Metastatic Liver Carcinoma in the Lung (tissue), 2 donors: ENCODE results near the gene PLPPR5.

GRCh38 chr1:94579671-94580475, 38.3 kb upstream of the F3 start:
- PRO-cap, 2 experiments = no peak in any of the 2 experiments

DNA sequence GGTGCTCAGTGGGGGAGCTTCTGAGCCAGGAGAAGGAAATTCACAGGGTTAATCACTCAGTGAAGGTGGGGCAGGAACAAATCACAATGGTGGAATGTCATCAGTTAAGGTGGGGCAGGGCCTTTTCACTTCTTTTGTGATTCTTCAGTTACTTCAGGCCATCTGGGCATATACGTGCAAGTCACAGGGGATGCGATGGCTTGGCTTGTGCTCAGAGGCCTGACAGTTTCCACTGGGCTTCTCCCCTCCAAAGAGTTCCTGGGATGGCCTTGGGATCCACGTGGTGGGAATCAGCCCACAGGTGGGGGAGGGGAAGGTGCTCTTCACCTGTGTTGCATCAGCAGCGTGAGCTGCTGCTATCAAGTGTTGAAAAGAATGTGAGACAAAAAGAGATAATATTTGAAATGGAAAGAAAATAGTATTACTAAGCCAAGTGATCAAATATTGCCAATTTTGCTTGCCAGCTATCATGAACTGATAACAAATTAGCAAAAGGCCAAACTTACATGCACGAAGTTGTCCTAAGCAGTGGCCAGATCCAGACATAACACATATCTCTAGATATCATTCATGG, 116.2 kb upstream of the F3 start:
- PRO-cap, 2 experiments = no peak in any of the 2 experiments

- PRO-cap, 2 experiments = no peak in any of the 2 experiments
Observed at GRCh38 chr1:94679235-94680308, 138.0 kb upstream of the F3 start.

DNA sequence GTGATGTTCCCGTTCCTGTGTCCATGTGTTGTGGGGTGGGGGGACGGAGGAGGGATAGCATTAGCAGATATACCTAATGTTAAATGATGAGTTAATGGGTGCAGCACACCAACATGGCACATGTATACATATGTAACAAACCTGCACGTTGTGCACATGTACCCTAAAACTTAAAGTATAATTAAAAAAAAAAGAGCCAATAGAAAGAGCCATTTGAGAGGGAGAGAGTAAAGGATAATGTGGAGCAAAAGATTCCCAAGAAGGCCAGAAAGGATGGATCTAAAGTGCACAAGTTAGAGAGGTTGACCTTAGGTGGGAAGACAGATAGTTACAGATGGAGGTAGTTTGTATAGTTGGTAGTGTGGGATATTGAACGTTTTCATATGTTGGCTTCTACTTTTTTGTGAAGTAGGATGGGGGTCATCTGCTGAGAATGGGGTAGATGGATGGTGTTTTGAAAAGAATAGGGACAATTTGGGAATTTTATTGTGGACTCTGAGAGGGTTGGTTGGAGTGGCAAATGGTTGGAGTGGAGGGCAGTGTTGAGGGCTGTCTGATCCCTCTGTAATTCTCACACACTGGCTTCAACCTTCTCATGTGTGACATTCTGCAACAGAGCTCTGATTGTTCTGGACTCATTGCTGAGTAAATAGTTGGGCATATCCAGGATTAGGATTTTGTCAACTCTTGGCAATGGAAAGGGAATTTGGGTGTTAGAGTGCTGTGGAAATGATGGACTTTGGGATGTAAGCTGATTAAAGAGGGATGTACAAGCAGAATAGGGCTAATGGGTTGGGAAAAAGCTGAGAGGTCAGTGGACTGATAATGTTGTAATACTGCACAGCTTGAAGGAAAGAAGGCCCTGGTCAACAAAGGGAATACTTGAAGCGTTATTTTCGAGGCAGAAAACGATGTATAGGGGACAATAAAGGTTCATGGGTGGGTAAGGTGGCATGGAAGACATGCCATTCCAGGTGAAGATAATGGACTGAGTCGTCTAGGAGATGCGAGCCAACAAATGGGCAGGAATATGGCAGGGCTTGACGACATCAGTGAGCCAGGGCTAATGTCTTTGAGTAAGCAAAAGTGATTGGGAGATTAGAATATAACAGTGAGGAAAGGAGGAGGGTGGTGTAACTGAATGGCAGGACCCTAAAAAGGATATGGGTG, 16.4 kb downstream of the TLCD4 start:
- PRO-cap, 2 experiments = peak in 1 of 2 experiments; most common minus-strand start position 580 of the sequence (in 1)

DNA sequence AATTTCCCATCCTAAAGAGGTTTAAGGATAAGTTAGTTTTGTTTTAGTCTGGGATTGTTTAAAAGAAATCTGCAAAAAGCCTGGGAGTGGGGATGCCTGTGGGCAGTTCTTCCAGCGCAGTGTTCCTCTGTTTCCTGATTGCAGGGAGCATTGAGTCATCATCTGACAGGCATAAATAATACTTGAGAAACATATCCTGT, 350.8 kb upstream of the PTBP2 start:
- PRO-cap, 2 experiments = no peak in any of the 2 experiments

DNA sequence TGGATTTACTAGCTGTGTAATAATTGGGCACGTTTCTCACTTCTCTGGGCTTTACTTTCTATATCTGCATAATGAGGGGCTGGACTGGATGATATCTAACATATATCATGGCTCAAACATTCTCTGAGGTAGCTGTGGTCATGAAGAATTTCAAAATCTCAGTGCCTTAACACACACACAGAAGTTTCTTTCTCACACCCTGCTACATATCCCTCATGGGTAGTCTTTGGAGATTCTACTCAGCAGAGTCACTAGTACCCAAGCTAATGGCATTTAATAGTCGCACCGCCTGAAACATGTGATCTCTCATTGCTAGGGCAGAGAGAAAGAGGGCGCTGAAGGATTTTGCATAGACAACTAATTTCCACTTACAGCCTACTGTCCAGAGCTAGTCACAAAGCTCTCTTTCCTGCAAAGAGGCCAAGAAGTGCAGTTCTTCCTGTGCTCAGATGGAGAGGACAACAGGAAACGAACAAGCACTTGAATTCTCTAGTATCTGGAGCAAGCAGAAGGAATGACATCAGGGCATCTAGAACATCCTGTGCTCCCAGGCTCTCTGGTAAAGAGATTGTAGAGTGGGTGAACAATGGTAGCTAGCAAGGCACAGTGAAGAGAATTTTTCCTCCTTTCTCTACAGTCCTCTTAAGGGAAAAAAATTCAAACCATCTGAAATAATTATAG, 183.4 kb upstream of the PTBP2 start:
- PRO-cap, 2 experiments = no peak in any of the 2 experiments

- PRO-cap, 2 experiments = no peak in any of the 2 experiments
Observed at GRCh38 chr1:96794497-96795586, 73.3 kb downstream of the PTBP2 start.

- PRO-cap, 2 experiments = no peak in any of the 2 experiments
Observed at GRCh38 chr1:97130543-97131047, 409.0 kb downstream of the PTBP2 start.

- PRO-cap, 2 experiments = no peak in any of the 2 experiments
Observed at GRCh38 chr1:97529664-97530228, 391.1 kb downstream of the DPYD start.

DNA sequence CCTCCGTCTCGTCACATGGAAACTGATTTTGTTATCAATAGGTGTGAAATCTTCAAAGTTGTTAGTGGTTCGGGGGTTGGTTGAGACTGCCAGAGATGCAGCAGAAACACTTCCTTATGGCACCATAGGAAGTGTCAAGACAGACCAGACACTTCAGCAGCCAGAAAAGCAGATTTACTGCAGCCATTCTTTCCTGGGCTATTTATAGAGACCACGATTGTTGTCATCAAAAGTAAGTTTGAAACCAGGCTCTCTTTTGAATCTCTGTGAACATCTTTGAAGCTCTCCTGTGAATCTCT, 150.5 kb downstream of the PLPPR5 start:
- PRO-cap, 2 experiments = no peak in any of the 2 experiments

DNA sequence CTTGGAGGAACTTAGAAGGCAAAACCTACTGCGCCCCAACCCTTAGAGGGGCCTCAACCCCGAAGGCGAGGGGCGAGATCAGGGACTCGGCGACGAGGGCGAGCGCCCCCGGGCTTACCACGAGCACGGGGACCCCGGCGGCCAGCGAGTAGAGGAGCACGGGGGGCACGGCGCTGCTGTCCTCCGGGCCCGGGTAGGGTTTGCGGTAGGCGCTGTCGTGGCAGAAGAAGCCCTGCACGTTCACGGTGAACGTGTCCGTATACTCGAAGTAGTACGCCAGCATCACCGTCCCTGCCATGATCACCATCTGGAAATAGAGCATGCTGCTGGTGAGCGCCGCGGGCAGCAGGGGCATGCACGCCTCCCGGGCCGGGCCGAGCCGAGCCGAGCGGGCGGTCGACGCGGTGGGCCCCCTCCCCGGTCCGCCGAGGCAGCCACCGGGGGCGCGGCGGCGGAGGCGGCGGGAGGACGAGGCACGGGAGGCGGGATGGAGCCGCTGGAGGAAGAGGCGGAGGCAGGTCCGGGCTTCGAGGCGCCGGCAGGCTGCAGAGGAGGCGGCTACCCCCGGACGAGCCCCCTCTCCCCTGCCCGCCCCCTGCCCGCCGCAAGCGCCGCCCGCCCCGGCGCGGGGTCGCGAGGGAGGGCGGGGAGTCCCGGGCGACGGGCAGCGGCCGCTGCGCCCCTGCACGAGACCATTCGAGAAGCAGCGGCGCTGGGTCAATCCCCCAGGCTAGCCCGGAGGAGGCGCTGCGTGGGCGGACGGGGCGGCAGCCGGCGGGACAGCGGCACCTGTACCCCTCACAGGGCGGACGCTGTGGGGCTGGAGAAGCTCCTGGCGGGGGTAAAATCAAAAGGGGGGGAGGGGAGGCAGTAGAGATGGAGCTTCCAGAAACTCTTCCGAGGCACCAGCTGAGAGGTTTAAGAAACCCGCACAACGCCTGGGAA, at the start of gene PLPPR5:
Gene PLPPR5, minus strand, starts transcription at position 545 of the 945 bp plus-strand sequence.
- PRO-cap, 2 experiments = no peak in any of the 2 experiments

DNA sequence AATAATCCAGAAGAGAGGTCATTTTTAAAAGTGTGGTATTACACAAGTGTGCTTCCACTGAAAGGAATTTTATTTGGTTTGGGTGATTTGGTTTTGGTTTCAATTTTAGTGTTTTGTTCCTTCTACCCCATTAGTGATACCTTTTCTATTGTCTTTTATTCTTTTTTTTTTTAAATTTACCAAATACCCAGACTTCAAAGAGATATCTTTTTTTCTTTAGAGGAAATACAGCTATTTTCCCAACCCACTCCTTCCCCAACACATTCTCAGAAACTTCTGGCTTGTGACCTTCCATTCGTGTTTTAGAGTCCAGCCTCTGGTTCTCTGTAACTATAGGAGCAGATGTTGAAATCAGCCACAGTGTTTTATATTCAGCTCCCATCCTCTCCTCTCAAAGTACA, 42.1 kb upstream of the PALMD start:
- PRO-cap, 2 experiments = peak in 1 of 2 experiments; most common plus-strand start position 327 of the sequence (in 1); most common minus-strand start position 304 of the sequence (in 1)

DNA sequence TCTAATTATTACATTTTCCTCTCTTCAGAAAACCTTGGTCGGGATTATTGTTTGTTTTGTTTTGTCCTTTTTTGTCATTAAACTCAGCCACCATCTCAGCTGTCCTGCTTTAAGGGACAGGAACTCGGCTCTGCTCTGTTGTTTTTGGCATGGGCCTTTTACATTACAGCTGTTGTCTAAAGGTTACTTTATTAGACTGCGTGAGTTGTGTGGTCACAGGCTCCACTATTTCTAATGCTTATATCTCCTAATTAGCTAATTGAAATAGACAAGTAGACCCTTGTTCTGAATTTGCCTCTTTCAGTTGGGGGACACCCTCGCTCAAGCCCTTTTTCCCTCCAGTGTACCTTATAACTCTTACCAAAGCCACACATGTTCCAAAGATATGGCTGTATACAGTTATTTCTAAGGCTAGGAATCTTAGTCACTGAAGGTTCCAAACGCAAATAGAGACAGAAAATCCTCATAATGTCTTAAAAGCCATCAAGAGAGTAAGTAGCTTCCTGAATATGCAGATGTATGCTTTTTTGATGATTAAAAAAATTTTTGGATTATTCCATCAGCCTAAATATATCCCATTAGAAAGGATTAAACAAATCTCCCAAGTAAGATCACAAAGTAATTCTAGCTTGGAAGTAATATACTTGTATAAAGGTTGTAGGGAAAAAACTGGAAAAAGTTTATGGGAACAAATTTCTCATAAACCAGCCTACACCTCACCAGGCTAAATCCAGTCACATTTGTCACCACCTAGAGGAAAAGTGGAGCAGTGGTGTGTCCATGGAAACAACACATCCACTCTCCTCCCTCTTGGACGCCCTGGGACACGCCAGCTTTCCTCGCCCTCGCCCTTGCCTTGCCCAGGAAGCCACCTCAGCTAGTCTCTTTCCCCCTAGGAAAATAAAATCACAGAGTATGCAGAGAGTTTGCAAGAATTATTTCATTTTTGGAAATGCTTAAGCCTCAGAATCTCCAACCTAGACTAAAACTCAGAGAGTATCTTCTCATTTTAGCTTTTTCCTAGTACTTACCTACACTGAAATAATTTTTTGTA, 1.9 kb downstream of the PALMD start:
- PRO-cap, 2 experiments = peak in 2 of 2 experiments; most common plus-strand start position 194 of the sequence (in 1); most common minus-strand start position 132 of the sequence (in 2)

- PRO-cap, 2 experiments = no peak in any of the 2 experiments
Observed at GRCh38 chr1:100230588-100231010, 19.0 kb downstream of the DBT start.

DNA sequence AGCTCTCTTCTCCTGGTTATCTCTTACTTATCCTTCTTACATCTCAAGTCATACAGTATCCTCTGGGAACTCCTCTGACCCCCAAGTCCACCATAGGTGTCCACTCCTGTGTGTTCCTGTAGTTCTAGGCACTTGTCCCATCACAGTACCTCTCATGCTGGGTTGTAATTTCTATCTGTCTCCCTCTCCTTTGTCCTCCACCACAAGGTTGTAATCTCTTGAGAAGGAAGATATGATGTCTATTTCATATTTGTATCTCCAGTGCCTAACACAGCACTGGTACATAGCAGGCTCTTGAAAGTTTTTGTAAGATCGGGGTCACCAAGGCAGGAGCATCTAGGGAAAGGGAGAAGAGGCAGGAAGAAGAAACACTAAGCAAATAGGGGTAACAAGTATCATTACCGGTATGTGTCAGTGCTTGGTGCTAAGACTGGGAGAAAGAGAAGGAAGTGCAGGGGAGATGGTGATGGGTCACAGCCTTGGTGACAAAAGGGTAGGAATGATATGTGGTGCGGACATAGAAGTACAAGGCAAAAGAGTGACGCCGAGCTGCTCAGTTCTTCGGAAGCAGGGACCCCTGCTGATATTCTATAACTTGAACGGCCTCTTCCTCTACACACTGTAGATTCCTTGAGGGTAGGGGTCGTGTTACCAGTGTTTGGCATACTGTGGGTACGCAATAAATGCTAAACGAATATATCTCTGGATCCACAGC, 727 bp downstream of the DBT start:
- PRO-cap, 2 experiments = no peak in any of the 2 experiments

DNA sequence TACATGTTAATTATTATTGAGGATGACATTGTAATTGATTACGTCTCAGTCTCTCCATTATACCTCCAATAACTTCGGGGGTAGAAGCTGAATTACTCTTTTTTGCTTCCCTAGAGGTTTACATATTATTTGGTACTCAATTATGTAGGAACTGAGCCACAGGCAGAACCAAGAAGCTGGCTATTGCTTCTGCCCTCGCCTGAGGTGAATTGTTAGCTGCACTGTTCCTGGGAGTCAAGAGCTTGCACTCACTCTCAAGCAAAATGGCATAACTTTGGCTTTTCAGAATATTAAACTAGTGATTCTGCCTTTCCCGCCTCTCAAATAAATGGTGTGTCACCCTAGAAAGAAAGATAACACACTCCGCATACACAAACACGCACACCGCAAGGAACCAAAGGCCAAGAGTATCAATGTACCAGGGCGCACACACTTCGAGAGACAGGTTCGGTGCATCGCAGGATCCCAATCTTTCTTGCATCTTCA, 577 bp upstream of the RTCA start:
- PRO-cap, 2 experiments = no peak in any of the 2 experiments

- PRO-cap, 2 experiments = no peak in any of the 2 experiments
Observed at GRCh38 chr1:100397212-100397811, 45.0 kb downstream of the CDC14A start.

DNA sequence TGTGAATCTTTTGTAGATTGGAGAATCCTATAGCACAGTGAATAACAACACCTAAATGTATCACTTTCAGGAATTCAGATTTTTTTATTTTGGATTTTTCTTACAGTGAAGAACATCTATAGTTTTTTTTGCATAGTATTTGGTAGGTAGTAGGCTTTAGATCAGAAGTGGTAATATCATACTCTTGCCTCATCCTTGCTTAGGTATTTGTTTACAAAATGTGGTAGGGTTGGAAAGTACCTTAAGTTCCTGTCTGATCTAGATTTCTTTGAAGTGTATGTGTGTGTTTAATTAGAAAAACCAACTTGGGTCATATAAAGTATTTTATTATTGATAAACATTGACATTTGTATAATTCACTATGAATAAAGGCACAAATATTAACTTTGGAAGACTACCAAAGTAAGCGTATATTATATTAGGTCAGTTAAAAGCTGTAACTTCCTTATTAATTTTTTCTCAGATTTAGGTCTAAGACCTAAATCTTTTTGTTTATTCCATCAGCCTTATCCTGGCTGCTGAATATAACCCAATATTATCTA, 85.3 kb upstream of the GPR88 start:
- PRO-cap, 2 experiments = no peak in any of the 2 experiments

GRCh38 chr1:100464055-100464747, 73.7 kb upstream of the GPR88 start:
- PRO-cap, 2 experiments = no peak in any of the 2 experiments

- PRO-cap, 2 experiments = no peak in any of the 2 experiments
Observed at GRCh38 chr1:100708580-100708995, 11.0 kb upstream of the VCAM1 start.